Airway epithelial cell (primary cell): ENCODE measurements around a stretch of chr4.

DNA sequence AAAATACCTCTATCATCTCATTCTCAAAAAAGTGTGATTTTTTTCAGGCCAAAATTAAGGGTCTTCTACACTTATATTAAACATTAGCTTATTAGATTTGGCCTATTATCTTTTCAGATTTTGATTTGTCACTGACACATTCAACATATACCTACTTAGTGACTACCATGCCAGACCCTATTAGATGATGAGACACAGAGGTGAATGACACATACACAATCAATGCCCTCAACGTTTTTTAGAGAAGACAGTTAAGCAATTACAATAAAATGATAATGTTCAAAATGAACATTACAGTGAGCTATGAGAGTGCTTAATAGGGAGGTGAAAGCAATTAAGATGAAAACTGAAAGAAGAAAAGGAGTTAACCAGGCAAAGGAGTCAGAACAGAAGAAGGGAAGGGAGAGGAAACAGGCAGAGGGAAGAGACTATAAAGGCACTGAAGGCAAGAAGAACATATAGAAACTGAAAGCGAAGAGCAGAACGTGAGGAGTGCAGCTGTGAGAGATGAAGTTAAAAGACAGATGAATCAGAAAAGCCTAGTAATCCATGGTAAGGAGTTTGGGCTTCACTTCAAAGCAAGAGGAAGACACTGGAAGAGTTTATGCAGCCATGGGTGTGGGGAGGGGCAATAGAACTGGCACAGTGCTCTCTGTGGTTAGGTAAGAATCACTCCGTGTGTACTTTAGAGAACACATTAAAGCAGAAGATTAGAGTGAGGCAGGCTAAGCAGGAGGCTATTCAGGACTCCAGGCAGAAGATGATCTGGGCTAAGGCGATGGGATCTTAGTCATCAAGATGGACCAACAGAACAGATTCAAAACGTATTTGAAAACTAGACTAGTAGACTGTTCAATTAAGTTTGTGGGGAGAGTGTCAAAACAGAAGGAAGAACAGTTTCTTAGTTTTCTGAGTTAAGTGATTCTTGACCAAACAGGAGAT, 119.1 kb downstream of the REELD1 start:
- RAMPAGE, long total RNA, result no peak

GRCh38 chr4:147753866-147754425, 22.1 kb downstream of the ARHGAP10 start:
- RAMPAGE, long total RNA, result no peak

DNA sequence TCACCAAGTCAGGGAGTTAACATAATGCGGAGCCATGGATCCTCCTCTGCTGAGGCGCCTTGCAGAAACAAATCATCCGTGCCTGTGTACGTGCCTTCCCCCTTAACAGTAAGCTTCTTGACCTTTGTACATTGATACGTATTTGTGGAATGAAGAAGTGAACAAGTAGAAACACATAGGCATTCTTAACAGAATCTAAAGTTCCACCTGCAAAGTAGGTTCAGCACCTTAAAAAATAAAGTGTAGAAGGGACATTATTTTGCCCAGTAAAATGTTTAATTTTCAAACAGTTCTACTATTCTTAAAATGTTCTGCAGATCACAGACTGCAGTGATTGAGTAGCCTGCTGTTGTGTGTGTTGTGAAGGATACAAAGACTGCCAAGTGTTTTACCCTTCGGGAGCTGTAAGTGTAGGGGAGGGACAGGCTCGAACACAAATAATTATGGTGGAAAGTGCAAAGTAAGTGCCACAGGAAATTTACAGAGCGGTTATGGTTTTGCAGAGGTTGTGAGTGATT, 61.9 kb downstream of the ARHGAP10 start:
- RAMPAGE, long total RNA, result no peak

- RAMPAGE, long total RNA, result no peak
These were observed 190.0 kb downstream of the ARHGAP10 start for GRCh38 chr4:147921717-147922405.

GRCh38 chr4:147925772-147926791, 194.2 kb downstream of the ARHGAP10 start:
- RAMPAGE, long total RNA, result no peak

DNA sequence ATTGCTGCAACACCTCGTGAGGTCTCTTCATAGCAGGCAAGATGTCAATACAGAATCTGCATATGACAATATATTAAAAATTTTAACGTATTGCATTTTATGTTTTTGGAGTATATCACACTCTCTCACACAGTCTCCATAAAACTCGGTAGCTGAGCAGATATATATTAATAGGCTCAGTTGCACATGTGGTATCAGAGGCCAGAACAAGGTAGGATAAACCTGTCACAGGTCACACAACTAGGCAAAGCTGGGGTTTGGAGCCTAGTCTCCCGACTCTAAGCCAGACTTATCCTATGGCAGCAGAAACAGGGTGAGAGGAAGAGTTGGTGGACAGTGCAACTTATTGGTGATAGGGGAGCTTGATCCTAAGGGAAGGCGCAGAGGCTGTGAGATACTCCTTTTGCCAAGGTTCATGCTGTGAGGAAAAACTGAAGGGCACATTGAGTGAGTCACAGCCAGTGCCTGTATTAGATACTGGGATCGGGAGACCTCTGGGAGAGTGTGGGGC, 195.6 kb downstream of the ARHGAP10 start:
- RAMPAGE, long total RNA, result no peak

- RAMPAGE, long total RNA, result no peak
These were observed 279.7 kb downstream of the NR3C2 start for GRCh38 chr4:148162280-148163201.

DNA sequence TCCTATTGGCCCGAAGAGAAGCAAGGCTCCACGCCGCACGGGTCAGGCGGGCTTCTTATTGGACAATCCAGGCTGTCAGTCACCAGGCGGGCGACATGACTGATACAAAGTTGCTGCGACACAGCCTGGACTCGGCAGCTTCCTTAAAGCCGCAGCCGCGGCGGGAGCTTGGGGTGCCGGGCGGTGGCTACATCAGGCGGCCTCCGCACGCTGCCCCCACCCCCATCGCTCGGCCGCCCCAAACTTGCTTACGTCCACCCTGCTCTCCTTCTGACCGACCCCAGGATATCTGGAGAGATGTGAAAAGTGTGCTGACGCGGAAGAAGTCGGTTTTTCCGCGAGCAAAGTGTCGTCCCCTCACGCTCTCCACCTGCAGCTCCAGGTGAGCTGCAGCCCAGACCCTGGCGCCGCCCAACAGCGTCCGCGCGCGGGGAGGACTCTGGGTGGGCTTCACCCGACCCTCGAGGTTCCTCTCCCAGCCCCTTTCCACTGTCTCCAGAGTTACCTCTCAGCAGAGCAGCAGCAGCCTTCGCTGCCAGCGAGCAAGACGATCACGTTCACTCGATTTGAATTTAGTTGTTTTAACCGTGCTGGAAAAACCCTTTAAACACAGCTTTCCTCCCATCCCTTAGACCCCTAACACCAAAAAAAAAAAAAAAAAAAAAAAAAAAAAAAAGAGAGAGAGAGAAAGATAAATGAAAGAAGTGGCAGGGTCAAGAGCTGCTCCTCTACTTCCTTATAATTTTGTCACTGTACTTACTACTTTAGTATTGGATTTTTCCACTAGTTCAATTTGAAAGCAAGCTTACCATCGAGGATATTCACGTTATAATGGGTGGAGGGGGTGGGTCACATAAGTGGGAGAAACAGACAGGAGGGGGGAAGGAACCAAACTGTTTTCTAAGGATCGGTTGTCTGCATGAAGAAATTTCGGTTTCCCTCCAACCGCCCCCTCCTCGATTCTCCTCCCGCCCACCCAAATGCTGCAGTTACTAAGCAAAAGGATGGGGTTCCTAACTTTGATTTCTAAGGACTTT, 683 bp upstream of the NR3C2 start:
- RAMPAGE, long total RNA, result no peak

DNA sequence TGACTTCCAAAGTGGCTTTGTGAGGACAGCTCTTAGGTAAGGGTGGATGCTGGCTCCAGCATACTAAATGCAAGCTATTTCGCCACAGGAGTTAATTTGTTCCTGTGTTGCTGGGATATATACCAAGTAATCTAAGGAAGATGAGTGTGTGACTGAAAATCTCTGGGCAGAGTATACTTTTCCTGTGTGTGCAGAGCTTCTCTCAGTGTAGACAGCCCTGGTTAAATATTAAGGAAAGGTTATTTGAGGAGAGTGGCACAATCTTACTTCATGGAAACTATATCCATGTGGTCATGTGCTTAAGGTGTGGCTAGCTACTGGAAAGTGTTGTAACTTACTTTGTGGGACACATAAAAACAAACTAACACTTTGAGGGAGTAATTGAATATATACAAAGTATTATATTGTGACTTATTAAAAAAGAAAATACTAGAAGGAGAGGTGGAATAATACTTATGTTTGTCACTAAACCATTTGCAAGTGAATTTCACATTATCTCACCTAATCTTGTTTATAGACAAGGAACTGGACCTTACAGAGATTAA, 408.1 kb upstream of the NR3C2 start:
- RAMPAGE, long total RNA, result no peak

DNA sequence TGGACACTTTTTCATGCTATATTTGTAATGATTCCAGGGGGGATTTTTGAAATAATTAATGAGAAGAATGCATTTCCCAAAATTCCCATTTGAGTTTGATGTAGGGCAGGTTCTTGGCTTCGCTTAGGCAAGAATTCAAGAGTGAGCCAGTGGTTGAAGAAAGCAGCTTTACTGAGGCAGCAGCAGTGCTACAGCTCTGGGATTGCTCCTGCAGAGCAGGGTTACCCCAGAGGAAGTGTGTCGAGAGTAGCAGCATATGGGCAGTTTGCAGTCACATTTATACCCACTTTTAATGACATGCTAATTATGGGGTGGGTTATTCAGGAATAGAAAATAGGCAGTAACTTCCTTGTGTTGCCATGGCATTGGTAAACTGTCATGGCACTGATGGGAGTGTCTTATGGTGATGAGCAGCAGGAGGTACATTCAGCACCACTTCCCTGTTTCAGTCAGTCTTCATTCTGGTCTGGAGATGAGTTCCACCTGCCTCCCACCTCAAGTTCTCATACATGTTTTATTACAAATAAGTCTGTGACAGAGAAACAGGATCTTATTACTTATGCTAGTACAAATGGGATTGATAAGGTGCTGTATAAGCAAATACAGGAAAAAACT, 38.5 kb upstream of the DCLK2 start:
- RAMPAGE, long total RNA, result no peak

GRCh38 chr4:150150599-150151089, 72.4 kb downstream of the DCLK2 start:
- RAMPAGE, long total RNA, result no peak

DNA sequence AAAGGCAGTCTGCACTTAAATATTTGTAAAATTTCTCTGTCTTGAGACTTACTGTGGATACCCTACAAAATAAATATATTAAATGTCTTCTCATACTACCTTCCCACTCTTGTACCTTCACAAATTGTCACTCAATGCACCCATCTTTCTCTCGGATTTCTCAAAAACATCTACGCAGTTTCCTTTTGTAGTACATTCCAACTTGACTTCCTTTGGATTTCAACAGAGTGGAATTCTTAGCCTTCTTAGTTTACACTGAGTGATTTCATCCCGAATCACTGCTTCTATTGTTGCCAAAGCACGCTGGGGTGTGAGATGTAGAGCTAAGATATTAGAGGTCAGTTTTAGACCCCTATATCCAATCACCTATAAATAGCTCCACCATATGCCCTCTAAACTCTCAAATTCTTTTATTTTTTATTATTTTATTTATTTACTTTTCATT, 71.5 kb upstream of the MAB21L2 start:
- RAMPAGE, long total RNA, result no peak

DNA sequence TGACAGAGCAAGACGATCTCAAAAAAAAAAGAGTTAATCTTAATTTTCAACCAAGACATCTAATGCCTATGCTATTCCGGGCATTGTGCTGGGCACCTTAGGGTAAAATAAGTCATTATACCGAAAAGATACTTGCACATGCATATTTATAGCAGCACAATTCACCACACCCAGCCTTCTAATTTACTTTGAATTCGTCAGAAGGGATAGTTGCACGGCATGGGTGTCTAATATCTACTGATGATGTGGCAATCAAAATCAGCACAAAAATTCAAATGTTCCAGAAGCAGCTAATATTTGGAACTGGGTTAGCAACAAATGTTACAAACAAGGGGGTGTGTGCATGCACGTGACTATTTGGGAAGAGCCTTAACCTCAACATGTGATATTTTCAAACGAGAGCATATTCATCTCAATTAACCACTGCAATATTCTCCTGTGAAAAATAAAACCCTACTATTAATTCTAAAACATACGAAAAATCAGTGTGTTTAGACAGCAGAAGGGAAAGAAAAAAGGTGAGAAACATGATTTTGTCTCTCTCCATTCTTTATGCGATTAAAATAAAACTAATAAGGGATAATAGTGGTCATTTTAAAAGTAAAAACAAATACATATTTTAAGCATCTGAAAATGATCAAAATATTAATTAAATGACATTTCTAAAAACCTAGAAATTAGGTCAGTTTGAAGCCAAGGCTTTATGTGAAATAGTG, 79.6 kb upstream of the PRSS48 start:
- RAMPAGE, long total RNA, result no peak

- RAMPAGE, long total RNA, result no peak
These were observed 78.3 kb upstream of the PRSS48 start for GRCh38 chr4:151198631-151199075.

DNA sequence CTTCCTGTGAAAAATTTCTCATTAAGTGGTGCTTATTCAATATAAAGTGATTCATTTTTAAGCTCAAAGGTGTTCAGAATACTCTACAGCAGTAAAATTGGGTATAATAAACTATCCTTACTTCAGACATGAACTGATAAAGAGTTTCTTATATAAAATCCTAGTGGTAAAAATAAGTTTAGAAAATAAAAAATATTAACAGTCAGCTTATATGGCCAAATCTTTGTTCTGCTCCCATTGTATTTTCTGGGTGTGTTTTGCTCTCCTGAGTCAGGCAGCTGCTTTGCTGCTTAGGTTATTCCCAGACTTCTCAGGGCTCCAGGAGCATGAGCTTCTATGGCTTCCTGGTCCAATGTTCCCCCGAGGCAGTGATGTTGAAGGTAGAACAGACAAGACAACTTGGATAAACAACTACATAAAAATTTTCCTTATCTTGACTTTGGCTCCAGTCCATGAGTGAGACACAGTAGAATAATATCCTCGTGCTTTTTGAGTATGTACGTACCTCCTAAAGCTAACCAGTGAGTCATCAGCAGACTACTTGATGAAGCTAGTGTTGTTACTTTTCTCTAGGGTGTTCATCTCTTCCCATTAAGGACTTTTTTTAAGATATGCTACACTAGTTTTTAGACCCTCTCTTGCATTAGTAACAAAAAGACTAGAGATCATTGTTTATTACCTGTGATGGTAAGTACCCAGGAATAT, 131.7 kb downstream of the FHIP1A start:
- RAMPAGE, long total RNA, result no peak

DNA sequence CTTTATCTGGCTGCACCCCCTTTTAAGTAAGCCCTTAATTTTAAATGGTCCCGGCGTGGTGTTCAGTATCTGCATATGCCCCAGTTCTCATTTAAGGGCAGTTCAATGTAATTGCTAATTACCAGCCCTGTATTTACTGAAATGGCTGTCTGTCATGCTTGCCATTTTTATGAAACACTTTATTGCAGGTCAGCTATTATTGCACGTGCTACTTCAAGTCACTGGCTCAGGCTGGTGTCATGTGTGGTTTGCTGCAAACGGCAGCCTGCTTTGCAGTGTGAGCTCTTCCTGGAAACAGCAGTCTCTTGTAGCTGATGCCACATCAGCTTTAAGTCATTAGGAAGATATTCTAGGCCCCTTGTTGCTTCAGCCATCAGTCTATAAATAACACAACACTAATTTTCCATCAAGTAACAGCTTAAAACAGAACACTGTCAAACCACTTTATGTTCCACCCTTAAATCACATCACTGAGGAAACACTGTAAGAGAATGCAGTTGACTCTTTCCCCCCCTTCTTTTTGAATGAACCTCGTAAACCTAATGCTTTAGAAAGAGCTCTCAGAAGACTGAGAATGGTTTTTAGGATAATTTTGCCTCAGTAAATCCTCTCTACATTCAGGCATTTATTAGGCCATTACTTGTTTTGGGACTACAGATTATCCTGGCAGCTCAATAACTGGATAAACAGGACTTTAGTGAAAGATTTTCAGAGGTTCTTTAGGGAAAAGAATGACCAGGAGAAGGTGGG, 93.7 kb downstream of the GATB start:
- RAMPAGE, long total RNA, result no peak

- RAMPAGE, long total RNA, result no peak
These were observed 45.7 kb upstream of the GATB start for GRCh38 chr4:151806598-151806902.

DNA sequence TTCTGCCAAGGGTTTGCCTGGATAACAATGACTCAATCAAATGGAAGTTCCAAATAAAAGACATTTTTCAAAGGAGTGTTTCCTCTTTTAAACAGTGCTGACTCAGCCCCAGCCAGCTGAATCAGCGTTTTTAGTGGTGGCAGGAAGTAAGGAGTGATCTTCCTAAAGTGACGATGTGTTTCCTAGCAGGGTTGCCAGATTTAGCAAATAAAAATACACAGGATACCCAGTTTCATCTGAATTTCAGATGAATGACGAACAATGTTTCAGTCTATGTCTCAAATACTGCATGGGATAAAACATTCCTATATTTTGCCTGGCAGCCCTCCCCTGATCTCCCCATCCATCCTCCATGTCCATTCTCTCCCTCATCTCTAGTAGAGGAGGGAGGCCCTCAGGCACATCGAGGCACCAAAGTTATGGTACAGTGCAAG, 345.5 kb upstream of the GATB start:
- RAMPAGE, long total RNA, result no peak

DNA sequence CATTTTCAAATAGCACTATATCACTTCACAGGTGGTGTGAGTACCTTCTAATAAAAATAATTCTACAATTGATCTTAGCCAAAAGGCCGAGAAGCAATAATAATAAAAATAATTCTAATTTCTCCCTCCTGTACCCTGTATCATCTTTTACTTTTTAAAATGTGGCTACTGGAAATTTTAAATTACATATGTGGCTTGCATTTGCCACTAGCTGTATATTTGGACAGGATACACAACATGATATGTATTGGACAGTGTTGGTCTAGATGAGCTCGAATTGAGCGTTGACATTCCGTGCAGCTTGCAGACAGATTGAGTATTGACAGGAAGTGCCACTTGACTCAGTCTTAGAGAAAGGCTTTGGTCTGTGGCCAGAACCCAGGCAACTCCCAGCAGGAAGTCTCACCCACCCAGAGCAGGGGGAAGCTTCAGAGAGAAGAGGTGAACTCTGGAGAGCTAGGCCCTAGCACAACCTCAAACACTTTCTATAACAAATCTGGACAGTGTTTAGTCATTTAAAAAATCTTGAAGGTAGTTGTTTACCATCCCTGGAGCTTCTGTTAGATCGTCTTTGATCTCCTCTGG, 280.6 kb downstream of the FBXW7 start:
- RAMPAGE, long total RNA, result no peak

- RAMPAGE, long total RNA, result no peak
These were observed 87.1 kb downstream of the FBXW7 start for GRCh38 chr4:152448641-152449277.